Measurements from ENCODE around the genes UCHL1, DCAF4L1, SLC30A9 and GRXCR1.

DNA sequence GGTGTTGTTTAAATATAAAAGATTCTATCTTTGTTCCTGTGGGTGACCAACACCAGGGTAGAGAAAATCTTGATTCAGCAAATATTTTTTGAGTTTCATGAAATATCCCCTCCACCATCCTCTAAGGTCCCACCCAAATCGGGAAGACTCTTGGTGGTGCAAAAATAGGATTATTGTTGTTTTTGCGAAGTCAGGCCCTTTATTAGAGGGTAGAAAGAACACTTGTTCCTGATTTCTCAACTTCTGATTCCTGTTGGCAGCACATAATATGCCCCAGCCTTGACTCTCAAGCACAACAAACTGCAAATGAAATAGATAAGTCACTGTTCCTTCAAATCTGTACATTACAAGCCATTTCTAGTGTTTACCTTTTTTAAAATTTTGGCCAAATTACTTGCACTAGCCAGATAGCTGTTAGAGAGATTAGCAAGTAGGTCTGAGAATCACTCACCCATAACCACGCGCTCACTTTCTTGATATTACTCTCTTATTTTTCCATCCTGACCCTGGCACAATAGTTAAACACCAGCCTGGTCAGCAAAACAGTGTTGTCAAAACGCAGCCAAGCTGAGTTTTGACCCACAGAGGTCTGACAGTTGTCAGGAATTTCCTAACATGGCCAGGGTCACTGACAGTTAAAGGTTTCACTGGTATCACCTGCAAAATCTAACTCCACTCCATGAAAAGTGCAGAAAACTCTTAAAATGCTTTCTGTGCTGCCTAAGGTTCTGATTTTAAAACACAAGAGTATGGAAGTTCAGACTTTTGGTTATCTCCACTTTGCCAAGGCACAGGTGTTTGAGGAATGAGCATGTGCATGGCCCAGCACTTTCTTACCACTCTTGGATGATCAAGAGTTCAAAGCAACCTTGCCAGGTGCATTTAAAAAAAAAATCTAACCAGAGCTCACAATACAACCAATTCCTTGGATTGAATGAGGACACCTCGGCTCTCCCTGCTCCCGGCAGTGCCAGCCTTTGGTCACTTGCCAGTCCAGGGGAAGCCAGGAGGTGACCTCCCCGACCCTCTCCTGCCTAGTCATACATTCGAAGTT, 69.8 kb downstream of the RBM47 start:
- PRO-cap = no peak
CAGE:
- cytosol, long polyA minus RNA = no peak
- cytosol, long polyA plus RNA = no peak
- long polyA plus RNA = no peak
- nucleus, long polyA minus RNA = no peak
- nucleus, long polyA plus RNA = no peak

DNA sequence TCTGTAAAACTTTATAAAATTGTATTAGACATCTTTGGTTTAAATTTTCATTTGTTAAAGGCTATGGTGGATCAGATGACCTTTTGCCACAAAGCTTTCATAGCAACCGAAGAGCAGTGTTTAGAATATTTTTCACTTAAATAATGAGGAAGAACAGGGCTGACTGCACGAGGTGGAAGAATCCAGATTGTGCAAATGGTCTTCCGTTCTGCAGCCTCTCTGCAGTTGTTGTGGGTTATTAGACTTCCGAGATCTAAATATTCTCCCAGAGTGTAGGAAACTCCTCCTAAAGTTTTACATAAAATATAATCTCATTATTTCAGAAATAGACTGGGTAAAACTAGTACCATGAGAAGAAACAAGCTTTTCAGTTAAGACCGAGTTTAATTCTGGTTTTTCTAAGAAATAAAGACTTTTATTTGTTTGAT, 55.7 kb downstream of the RBM47 start:
- PRO-cap = no peak
CAGE:
- cytosol, long polyA minus RNA = no peak
- cytosol, long polyA plus RNA = no peak
- long polyA plus RNA = no peak
- nucleus, long polyA minus RNA = no peak
- nucleus, long polyA plus RNA = no peak

DNA sequence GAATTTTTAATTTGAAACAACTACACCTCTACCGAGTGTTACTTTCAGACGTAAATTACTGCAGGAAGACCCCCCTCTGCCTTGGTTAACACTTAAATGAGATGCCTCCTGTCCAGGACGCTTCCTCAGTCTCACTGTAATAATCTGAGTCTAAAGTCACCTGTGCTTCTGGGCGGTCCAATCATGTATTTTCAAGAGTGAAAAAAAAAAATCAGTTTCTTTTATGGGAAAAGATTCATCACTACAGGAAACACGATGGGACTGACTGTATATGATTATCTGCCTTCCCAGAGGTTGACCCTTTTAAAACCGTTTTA, 796 bp downstream of the RBM47 start:
- PRO-cap = no peak
CAGE:
- cytosol, long polyA minus RNA = no peak
- cytosol, long polyA plus RNA = no peak
- long polyA plus RNA = no peak
- nucleus, long polyA minus RNA = no peak
- nucleus, long polyA plus RNA = no peak

GRCh38 chr4:40648839-40649288, 19.2 kb upstream of the RBM47 start:
- PRO-cap = no peak
CAGE:
- cytosol, long polyA minus RNA = no peak
- cytosol, long polyA plus RNA = no peak
- long polyA plus RNA = no peak
- nucleus, long polyA minus RNA = no peak
- nucleus, long polyA plus RNA = no peak

DNA sequence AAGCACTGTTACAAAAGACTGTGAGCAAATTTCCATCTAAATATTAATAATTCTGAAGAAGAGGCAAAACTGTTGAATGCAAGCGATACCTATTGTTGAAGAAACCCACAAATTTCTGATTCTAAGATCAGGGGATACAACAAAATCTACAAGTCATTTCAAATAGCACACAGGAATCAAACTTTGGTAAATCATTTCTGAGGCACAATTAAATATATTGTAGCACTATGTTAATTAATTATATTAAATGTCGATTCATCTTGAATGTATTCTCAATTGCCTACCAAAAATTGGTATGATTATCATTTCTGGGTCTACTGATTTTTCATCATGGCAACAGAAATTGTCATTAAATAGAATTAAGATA, 59.8 kb downstream of the NSUN7 start:
- PRO-cap = no peak
CAGE:
- cytosol, long polyA minus RNA = no peak
- cytosol, long polyA plus RNA = no peak
- long polyA plus RNA = no peak
- nucleus, long polyA minus RNA = no peak
- nucleus, long polyA plus RNA = no peak

- PRO-cap = no peak
CAGE:
- cytosol, long polyA minus RNA = no peak
- cytosol, long polyA plus RNA = no peak
- long polyA plus RNA = no peak
- nucleus, long polyA minus RNA = no peak
- nucleus, long polyA plus RNA = no peak
Observed at GRCh38 chr4:40840190-40840788, 90.5 kb downstream of the NSUN7 start.

DNA sequence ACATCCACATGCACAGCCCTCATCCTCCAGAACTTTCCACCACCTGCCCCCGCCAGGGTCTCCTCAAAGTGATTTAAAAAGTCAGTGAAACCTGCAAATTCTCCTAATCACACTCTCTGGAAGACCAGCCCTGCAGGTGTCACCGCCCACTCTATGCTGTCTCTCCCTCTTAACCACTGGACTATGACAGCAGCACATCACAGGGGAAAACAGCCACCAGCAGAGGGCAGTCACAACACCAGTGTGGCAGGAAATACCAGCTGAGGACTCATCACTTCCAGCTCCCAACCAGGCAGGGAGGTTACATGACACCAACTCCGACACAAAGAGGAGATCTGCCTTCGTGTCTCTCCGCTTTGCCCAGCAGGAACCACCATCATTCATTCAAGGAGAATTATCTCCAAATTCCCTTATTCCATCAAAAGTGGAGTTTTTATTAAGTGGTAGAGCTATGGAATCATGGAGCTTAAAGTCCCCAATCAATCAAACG, 91.2 kb downstream of the NSUN7 start:
- PRO-cap = no peak
CAGE:
- cytosol, long polyA minus RNA = no peak
- cytosol, long polyA plus RNA = no peak
- long polyA plus RNA = no peak
- nucleus, long polyA minus RNA = no peak
- nucleus, long polyA plus RNA = no peak

DNA sequence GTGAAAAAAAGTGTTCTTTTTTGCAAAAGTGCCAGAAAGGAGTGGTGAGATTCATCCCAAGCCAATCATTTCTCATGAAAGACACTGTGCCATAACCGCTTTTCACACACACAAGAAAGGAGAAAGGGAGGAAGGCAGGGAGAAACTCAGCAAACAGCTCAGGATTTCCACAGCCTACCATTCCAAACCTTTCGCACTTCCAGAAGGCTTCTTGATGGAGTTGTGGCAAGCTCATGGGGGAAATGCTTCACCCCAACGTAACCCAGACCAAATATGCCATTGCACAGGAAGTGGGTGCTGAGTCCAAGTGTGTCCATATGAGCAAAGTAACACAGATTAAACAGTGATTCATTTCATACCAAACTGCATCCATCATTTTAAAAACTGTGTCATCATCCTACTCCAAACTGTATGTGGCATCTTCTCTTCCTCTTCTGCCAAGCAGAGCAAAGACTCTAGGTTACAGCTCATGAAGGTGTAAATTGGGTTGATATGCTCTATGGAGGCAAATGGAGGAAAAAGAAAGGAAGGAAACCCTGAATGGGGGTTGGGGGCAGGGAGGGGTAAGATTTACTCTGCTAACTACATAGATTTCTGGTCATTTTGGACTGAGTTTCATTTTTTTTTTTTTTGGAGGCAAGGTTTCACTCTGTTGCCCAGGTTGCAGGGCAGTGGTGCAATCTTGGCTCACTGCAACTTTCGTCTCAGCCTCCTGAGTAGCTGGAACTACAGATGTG, 223.8 kb downstream of the APBB2 start:
- PRO-cap = bidirectional peak, plus-strand start at position 449 of the sequence, minus-strand start at position 244 of the sequence
CAGE:
- cytosol, long polyA minus RNA = no peak
- cytosol, long polyA plus RNA = no peak
- long polyA plus RNA = no peak
- nucleus, long polyA minus RNA = no peak
- nucleus, long polyA plus RNA = no peak

GRCh38 chr4:40992444-40993333, 221.7 kb downstream of the APBB2 start:
- PRO-cap = unidirectional peak, minus-strand start at chr4:40993104
CAGE:
- cytosol, long polyA minus RNA = no peak
- cytosol, long polyA plus RNA = no peak
- long polyA plus RNA = no peak
- nucleus, long polyA minus RNA = no peak
- nucleus, long polyA plus RNA = no peak

GRCh38 chr4:41120202-41120669, 94.1 kb downstream of the APBB2 start:
- PRO-cap = no peak
CAGE:
- cytosol, long polyA minus RNA = no peak
- cytosol, long polyA plus RNA = no peak
- long polyA plus RNA = no peak
- nucleus, long polyA minus RNA = no peak
- nucleus, long polyA plus RNA = no peak

- PRO-cap = bidirectional peak, plus-strand start at chr4:41256928, minus-strand start at chr4:41256694
CAGE:
- cytosol, long polyA minus RNA = start-site peak on the plus strand at chr4:41256897-41256932, 1,279 reads
- cytosol, long polyA plus RNA = start-site peak on the plus strand at chr4:41256897-41256934, 6,142 and 4,138 reads in 2 replicates
- long polyA plus RNA = start-site peak on the plus strand at chr4:41256927-41256933, 11,890 and 10,845 reads in 2 replicates
- nucleus, long polyA minus RNA = start-site peak on the plus strand at chr4:41256927-41256932, 2,826 reads
- nucleus, long polyA plus RNA = start-site peak on the plus strand at chr4:41256881-41256932, 6,365 and 6,424 reads in 2 replicates
Observed at GRCh38 chr4:41256559-41257083, at the start of gene UCHL1. TSS of gene UCHL1 (plus strand) at chr4:41256928.

DNA sequence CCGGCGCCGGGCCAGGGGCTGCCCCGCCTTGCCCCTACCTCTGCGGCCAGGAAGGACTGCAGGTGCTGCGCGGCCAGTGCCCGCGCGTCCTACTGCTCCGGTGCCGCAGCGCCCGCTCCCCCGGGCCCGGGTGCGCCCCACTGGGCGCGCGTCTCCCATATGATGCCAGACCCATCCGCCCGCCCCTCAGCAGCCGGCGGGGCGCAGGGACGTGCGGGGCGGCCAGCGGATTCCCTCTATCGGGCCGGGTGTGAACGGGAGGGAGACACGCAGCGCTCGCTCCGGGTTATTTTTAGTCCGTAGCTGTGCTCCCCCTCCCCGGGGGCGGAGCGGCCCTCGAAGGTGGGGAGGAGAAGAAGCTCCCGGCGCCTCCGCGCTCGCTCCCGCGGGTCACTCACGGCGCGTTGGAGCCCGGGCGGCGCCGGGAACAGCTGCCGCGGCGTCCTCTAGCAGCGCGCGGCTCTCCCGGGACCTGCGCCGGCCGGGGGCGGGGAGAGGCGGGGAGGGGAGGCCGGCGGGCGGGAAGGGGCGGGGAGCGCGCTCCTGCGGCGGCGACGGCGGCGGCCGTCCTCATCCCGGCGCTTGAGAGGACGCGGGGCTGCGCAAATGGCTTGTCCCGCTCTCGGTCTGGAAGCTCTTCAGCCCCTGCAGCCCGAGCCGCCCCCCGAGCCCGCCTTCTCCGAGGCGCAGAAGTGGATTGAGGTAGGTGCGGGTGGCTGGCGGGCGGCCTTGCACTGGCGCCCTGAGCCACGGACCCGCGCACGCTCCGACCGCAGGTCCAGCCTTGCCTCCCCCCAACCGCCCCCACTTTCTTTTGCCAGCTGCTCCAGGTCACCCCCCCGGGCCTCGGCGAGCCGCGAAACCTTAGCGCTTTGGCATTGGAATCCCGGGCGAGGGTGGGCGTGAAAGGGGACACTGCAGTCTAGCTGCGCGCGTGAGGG, 103.8 kb downstream of the UCHL1 start:
- PRO-cap = bidirectional peak, plus-strand start at position 239 of the sequence, minus-strand start at position 252 of the sequence; bidirectional peak, plus-strand start at position 573 of the sequence, minus-strand start at position 464 of the sequence
CAGE:
- cytosol, long polyA minus RNA = no peak
- cytosol, long polyA plus RNA = no peak
- long polyA plus RNA = start-site peak on the plus strand centred at position 573 of the sequence, 84 bp wide, 162 and 162 reads in 2 replicates
- nucleus, long polyA minus RNA = start-site peak on the plus strand centred at position 568 of the sequence, 75 bp wide, 892 reads
- nucleus, long polyA plus RNA = start-site peak on the plus strand centred at position 568 of the sequence, 75 bp wide, 284 and 243 reads in 2 replicates

DNA sequence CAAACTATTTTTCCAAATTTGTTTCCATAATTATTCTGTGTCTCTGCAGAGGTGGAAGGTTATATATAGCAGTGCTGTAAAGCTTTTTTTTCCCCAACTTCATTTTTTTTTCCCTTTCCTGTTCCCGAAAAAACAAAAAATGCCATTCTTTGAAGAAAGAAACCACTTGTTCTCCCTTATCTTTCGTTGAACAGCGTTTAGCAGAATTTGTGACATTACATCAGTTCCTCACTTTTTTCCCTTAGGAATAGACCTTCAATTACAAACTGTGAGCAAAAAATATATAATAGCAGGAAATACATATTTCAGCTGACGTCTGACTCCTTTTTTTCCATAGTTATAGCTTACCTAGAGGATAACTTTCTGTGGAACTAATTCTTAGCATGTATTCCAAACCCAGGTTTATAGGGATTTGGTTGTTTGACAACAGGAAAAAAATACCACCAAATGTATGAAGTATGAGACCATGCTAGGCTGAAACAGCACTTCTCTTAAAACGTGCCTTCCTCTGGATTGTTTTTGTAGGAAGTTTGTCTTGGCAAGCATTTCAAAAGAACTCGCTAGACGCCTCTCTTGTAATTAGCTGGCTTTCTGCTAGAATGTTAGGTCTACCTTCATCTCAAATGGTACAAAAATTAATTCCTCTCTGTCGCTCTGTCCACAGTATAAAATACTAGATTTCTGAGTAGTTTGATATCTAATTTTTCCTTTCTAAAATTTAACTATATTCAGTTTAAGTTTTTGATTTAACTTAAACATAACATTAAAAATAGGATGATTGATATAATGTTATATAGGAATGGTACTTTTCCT, 2.0 kb upstream of the LIMCH1 start:
- PRO-cap = no peak
CAGE:
- cytosol, long polyA minus RNA = no peak
- cytosol, long polyA plus RNA = no peak
- long polyA plus RNA = no peak
- nucleus, long polyA minus RNA = no peak
- nucleus, long polyA plus RNA = no peak

GRCh38 chr4:41541499-41542357, 3.8 kb downstream of the LIMCH1 start:
- PRO-cap = no peak
CAGE:
- cytosol, long polyA minus RNA = no peak
- cytosol, long polyA plus RNA = no peak
- long polyA plus RNA = no peak
- nucleus, long polyA minus RNA = no peak
- nucleus, long polyA plus RNA = no peak

DNA sequence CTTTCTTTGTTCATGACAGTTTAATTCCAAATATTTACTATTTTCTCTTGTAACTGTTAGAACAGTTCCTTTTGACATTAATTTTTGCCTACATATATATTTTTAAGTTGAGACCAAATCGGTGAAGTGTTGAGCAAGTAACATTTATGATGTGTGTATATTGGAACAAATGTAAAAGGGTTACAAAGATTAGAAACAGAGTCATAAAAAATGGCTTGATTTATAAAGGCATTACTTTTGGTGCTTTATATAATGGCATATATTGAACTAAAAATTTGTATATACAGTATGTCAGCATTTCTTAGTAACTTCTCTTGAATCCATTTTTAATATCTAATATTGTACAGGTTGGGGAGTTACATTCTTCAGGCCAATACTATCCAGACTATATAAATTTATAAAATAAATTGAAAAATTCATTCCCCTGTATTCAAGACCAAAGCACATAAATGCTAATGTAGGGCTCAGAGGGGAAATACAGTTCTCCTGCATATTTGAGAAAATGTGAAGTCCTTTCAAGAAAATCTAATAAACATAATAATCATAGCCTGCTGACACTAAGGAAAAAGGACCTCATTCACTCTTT, 21.9 kb upstream of the DCAF4L1 start:
- PRO-cap = no peak
CAGE:
- cytosol, long polyA minus RNA = no peak
- cytosol, long polyA plus RNA = no peak
- long polyA plus RNA = no peak
- nucleus, long polyA minus RNA = no peak
- nucleus, long polyA plus RNA = no peak

- PRO-cap = no peak
CAGE:
- cytosol, long polyA minus RNA = no peak
- cytosol, long polyA plus RNA = no peak
- long polyA plus RNA = no peak
- nucleus, long polyA minus RNA = no peak
- nucleus, long polyA plus RNA = no peak
Observed at GRCh38 chr4:41981620-41981868, at the start of gene DCAF4L1. TSS of gene DCAF4L1 (plus strand) at chr4:41981756.

GRCh38 chr4:41990053-41991345, at the start of gene SLC30A9:
TSS of gene SLC30A9 (plus strand) at chr4:41990530.
- PRO-cap = bidirectional peak, plus-strand start at chr4:41990515, minus-strand start at chr4:41990422; bidirectional peak, plus-strand start at chr4:41990792, minus-strand start at chr4:41990718
CAGE:
- cytosol, long polyA minus RNA = start-site peak on the plus strand at chr4:41990514-41990566, 268 reads
- cytosol, long polyA plus RNA = no peak
- long polyA plus RNA = start-site peak on the plus strand at chr4:41990502-41990559, 329 and 546 reads in 2 replicates
- nucleus, long polyA minus RNA = start-site peak on the minus strand at chr4:41990381-41990422, 8 reads
- nucleus, long polyA plus RNA = start-site peak on the plus strand at chr4:41990526-41990563, 112 and 104 reads in 2 replicates

GRCh38 chr4:42412025-42412584, 14.8 kb downstream of the SHISA3 start:
- PRO-cap = bidirectional peak, plus-strand start at chr4:42412536, minus-strand start at chr4:42412320
CAGE:
- cytosol, long polyA minus RNA = no peak
- cytosol, long polyA plus RNA = no peak
- long polyA plus RNA = no peak
- nucleus, long polyA minus RNA = no peak
- nucleus, long polyA plus RNA = no peak

- PRO-cap = no peak
CAGE:
- cytosol, long polyA minus RNA = no peak
- cytosol, long polyA plus RNA = no peak
- long polyA plus RNA = no peak
- nucleus, long polyA minus RNA = no peak
- nucleus, long polyA plus RNA = no peak
Observed at GRCh38 chr4:42638797-42639361, 18.0 kb downstream of the ATP8A1 start.

GRCh38 chr4:42892290-42892846, at the start of gene GRXCR1:
TSS of gene GRXCR1 (plus strand) at chr4:42892713.
- PRO-cap = no peak
CAGE:
- cytosol, long polyA minus RNA = no peak
- cytosol, long polyA plus RNA = no peak
- long polyA plus RNA = no peak
- nucleus, long polyA minus RNA = no peak
- nucleus, long polyA plus RNA = no peak

All from endothelial cell of umbilical vein (primary cell).